Neural progenitor cell (in vitro differentiated cells): ENCODE data around the genes EXOC6, RBP4 and PDLIM1.

DNA sequence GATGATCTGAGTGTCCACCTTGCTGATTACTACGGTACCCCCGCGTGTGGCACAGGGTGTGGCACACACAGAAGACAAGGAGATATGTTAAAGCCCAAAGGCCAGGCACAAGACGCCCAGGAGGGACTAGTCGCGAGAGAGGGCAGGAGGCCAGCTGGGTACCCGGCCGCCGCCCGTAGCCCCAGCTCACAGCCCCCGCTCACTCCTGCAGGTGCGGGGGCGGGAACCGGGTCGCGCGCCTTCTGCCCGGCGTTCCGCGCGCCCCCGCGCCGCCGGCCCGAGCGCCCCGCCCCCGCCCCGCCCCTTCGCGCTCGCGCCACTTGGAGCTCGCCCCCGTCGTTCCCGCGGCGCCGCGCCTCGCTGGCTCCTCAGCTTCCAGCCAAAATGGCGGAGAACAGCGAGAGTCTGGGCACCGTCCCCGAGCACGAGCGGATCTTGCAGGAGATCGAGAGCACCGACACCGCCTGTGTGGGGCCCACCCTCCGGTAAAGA lies at the start of gene EXOC6:
EXOC6 (plus strand) TSS at position 371 of the 492 bp plus-strand sequence.
- RAMPAGE, long total RNA = no peak

GRCh38 chr10:93334879-93335570 lies 147.1 kb downstream of the MYOF start:
- RAMPAGE, long total RNA = no peak

DNA sequence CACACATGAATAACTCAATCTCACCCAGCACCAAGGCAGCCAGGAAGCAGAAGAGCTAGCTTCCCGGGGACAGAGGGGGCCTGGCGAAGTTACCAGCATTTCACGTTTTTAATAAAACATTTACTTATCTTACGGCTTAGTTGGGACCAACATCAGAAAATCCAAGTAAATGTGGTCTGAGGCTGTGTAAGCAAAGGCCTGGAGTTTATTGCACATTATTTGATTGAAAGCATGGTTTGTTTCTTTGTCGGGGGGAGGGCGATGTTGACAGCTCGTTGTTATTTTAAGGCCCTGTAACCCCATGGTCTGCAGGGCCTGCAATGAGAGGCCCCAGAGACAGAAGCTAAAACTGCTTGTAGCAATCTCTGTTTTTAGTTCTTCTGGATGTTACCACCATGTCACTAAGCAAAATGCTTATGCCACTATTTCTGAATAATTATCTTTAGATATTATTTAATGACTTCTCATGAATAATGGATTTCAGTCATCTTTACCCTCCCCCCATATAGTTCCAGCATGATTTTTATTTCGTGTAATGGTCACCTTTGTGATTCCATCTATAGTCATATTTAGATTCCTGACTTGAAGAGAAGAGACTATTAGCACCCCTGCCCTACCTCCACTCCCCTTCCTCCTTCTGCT lies 88.9 kb downstream of the MYOF start:
- RAMPAGE, long total RNA = no peak

DNA sequence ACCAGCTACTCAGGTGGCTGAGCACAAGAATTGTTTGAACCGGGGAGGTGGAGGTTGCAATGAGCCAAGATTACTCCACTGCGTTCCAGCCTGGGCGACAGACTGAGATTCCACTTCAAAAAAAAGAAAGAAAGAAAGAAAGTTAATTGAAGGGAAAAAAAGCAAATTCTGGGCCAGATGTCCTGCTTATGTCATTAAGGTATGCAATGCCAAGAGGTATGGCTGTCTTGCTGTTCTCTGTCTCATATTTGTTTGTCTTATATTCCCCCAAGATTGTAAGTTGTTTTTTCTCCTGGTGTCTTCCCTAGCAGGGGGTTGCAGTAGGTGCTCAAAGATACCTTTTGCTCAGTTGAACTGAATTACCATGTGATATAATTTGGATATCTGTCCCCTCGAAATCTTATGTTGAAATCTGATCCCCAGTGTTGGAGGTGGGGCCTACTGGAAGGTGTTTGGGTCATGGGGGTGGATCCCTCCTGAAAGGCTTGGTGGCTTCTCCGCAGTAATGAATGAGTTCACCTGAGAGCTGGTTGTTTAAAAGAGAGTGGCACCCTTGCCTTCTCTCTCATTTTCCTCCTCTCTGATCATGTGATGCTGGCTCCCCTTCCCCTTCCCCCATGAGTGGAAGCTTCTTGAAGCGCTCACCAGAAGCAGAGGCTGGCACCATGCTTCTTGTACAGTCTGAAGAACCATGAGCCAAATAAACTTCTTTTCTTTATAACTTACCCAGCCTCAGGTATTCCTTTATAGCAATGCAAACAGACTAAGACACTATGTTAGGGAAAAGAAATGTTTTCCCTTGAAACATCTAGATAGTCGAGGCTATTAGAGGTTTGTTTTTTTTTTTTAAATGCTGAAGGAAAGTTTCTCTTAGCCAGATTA lies 60.8 kb downstream of the MYOF start:
- RAMPAGE, long total RNA = no peak

DNA sequence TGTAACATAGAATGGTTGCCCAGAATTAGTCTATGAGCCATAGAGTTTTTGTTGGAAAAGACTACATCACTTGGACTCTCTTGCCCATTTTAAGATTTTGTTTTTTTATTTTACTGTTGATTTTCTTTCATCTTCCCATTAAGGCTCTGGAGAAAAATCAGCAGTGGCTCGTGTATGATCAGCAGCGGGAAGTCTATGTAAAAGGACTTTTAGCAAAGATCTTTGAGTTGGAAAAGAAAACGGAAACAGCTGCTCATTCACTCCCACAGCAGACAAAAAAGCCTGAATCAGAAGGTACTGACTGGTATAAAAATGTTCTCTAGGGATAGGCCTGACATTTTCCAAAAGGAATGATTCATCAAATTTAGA lies 18.8 kb downstream of the CEP55 start:
- RAMPAGE, long total RNA = no peak

DNA sequence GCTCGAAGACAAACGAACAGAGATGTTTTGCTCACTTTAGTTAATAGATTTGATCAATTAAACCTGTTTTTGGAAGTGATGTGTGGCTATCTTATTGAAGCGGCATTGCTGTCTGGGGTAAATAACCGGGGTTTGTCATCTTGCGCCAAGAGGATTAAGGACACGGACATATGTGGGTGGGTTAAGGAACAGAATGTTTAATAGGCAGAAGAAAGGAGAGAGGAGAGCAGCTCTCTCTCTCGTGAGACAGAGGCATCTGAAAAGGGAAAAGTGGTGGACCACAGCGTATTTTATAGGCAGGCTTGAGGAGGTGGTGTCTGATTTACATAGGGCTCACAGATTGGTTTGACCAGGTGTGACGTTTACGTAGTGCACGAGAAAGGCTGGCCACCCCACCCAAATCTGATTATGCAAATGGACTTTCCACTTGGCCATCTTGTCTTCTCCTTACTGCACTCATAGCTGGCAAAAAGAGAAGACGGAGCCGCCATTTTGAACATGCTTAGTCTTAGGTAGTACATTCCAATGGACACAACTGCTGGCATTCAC lies 11.0 kb downstream of the RBP4 start:
- RAMPAGE, long total RNA = no peak

- RAMPAGE, long total RNA = no peak
Observed at GRCh38 chr10:93600842-93601662, at the start of gene RBP4. TSS of gene RBP4 (minus strand) at chr10:93601235.

- RAMPAGE, long total RNA = no peak
Observed at GRCh38 chr10:94213385-94213594, 149.4 kb downstream of the NOC3L start.

DNA sequence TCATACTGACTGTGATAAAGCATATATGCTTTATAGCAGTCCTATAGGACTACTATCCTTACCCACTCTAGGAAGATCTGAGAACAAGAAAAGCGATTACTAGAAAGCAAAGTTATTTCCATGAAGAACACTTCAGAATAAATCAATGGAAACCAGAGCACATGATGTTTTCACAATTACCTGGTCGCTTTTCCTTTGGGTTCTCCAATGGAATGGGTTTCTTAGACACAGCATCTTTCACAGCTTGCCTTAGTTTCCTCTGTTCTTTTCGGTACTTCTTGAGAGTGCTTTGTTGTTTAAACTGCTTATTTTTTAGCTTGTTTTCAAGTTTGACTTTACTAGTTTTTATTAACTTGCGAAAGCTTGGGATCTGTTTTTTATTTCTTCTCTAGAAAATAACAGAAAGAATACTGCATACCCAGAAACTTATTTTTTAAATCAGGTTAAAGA lies 1.2 kb downstream of the NOC3L start:
- RAMPAGE, long total RNA = no peak

GRCh38 chr10:95290388-95291383 lies at the start of gene PDLIM1:
TSS of gene PDLIM1 (minus strand) at chr10:95291003.
- RAMPAGE, long total RNA = no peak

DNA sequence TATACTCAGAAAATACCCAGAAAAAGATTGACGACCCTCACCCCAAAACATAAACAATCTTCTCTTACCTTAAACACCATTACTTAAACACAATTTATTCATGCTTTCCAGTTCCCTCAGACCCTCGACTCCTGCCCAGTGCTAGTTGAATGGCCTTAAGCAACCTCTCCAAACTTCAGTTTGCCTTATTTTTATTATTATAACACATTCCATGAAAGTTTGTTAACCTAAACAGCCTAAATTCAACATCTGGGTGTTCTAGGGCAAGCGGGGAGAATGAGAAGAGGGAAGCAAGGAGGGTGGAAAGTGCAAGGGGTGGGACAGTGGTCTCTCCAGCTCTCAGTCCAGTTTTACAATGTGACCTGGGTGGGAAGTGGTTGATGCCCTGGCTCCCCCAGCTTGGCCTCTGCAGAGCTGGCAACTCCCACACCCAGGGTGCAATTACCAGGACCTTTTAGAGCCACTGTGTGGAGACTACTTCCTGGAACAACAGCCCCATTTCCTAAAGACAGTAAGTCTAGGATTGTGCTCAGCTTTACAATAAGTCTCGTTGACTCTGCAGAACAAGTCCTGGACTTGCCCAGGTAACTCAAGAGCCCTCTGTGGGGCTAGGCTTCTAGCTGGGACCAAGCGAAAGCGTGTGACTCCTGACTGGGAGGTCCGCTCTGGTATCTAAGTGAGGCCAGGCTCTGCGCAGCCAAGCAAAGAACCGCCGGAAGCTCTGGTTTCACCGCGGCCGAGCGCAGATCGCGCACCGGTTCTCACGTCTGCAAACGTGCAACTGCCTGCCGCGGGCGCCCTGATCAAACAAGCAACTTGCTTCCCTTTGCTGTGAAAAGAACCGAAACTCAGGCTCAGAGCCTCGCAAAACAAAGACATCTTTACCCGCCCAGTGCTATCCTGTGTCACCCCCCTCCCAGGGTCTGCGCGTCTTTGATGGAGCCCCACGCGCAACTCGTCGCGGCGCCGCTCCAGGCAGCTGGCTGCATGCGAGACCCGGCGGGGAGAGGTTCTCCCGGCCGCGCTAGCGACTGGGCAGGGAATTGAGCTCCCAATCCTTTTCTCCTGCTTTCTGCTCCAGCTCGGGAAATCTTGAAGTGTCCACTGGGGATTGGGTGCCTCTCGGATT lies 4.2 kb upstream of the PDLIM1 start:
- RAMPAGE, long total RNA = no peak

GRCh38 chr10:95304150-95304498 lies 13.3 kb upstream of the PDLIM1 start:
- RAMPAGE, long total RNA = no peak

- RAMPAGE, long total RNA = no peak
Observed at GRCh38 chr10:95328577-95329444, 38.0 kb upstream of the PDLIM1 start.

- RAMPAGE, long total RNA = no peak
Observed at GRCh38 chr10:95334273-95334949, 43.6 kb upstream of the PDLIM1 start.

- RAMPAGE, long total RNA = no peak
Observed at GRCh38 chr10:95412446-95413161, 121.8 kb upstream of the PDLIM1 start.

DNA sequence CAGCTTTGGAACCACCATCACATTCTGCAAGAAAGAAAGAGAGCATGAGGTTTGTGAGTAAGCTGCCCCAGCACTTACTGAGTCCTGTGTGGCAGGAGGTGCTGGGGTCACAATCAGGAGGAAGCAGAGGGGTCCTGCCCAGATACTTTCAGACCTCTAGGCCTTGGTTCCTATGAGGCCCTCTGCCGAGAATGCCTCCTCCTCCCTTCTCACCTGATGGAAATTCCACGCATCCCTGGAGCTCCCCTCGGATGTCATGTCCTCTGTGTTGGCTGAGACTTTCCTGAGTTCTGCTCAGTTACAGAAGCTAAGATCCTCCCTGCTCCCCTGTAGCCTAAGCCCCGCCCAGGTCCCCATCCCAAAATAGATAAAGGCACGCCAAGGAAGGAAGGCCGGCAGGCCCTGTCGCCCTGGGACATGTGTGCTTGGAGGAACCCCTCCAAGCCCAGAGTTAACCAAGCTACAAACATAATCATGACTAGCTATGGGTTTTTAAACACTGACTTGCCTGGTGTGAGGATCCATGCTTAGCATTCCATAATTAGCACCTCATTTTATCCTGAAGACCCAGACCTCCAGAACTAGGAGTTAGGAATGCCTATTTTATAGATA lies 123.5 kb downstream of the SORBS1 start:
- RAMPAGE, long total RNA = no peak

DNA sequence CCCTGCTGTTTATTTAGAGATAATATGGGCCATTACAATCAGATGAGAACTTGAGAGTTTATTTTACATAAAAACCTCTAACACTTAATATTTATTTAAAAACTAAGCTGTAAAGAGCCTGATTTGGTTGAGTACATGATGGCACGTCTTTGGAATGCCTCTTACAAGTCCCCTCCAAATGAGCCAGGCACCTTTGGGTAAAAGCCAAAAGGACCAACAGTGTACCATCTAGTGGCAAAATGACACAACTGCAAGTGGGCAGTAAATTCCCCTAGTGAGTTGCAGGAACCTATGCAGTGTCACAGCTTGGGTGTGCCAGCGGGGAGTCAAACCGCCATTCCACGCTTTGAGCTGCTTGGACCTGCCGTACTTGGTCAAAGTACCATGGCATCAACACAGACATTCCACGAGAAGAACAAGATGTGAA lies 115.3 kb downstream of the SORBS1 start:
- RAMPAGE, long total RNA = no peak

DNA sequence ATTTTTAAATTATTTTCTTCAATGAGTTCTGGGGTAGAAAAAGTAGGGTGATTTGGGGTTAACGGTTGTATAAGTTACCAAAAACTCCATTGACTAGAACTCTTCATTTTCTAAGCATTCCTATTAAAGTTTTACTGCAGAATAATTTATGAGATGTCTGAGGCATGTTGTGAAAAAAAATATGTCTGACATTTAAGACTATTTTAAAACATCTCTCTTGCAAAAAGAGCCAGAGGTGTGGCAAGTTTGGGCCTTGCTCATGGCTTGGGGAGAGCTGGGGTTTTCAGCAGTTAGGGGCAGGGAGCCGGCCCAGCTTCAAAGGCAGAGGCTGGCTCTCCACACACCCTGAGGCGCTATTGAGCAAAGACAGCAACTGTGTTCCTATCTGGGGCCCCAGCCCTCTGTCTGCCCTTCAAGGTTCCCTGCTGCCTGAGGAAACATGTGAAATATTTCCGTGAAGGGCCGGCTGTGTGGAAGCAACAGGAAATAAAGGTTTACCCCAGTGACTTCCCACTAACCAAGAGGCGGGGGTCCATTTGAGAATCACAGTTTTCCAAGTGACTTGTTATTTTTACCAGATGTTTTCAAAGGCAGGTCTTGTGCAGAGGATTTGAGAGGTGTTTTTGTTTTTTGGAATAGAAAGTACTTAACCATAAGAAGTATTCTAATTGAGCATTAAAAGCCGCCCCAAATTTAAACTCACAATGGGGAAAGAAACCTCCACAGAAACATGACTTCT lies 94.0 kb downstream of the SORBS1 start:
- RAMPAGE, long total RNA = no peak

- RAMPAGE, long total RNA = no peak
Observed at GRCh38 chr10:95473890-95474730, 87.1 kb downstream of the SORBS1 start.

GRCh38 chr10:95474763-95475379 lies 86.3 kb downstream of the SORBS1 start:
- RAMPAGE, long total RNA = no peak